ENCODE results near the gene C7orf25.

DNA sequence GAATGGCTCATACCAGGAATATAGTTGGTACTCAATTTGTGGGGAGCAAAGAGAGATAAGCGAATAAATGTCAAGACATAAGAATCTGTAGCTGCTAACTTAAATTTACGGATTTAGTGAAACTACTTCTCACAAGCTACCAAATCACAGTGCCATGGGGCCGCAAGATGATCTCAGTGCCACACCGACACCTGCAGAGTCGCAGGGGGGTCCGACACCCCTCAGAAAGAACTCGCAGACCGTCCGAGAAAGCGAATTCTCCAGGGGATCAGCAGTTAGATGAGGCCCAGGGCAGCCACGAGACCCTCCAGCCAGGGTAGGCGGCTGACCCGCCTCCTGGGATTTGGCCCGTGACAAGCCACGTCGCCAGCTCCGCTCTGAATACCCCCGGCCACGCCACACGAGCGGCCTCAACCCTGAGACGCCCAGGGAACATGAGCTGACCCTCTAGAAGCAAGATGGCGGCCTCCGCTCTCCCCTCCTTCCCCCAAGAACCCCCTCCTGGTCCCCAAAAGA lies 554 bp upstream of the RALA start:
- PRO-cap: no peak

- PRO-cap: no peak
These were observed 1.1 kb downstream of the RALA start for GRCh38 chr7:39624435-39624911.

DNA sequence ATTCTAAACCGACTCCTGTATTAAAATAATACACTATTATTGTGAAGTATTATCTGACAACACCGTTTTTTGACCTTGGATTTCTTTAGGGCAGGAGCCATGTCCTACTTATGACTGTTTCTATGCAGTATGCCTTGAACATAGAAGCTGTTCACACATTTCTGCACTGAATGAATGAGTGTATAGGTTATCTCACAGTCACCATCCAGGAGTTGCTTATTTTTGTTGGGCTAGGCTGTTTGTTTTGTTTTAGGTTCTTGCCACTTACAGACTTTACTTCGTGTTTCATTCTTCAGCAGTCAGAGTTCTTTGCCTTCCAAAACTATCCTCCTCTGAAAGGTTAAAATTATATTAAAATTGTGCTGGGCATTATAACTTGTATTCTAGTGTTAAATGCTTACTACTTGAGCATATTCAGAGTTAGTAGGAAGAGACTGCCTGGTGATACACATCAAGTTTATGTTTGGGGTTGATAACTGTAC lies 1.6 kb downstream of the RALA start:
- PRO-cap: no peak

GRCh38 chr7:39663710-39664897 lies 40.7 kb downstream of the RALA start:
- PRO-cap: no peak

DNA sequence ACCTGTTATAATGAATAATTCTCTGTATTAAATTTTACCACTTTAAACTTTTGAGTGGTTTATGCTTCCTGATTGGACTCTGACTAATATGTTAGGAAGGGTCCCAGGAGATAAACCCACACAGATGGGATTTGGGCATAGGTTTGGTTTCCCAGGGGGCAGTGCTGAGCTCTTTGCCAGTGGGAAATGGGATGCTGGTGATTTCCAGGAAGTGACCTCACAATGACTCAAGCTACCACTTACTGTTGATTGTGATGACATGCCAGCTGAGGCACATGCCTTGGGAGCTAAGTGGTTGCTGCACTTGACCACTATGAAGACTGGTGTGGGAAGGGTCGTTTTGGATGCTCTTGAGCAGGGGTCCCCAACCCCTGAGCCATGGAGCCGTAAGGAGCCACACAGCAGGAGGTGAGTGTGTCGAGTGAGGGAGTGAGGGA lies 159.1 kb upstream of the CDK13 start:
- PRO-cap: no peak

DNA sequence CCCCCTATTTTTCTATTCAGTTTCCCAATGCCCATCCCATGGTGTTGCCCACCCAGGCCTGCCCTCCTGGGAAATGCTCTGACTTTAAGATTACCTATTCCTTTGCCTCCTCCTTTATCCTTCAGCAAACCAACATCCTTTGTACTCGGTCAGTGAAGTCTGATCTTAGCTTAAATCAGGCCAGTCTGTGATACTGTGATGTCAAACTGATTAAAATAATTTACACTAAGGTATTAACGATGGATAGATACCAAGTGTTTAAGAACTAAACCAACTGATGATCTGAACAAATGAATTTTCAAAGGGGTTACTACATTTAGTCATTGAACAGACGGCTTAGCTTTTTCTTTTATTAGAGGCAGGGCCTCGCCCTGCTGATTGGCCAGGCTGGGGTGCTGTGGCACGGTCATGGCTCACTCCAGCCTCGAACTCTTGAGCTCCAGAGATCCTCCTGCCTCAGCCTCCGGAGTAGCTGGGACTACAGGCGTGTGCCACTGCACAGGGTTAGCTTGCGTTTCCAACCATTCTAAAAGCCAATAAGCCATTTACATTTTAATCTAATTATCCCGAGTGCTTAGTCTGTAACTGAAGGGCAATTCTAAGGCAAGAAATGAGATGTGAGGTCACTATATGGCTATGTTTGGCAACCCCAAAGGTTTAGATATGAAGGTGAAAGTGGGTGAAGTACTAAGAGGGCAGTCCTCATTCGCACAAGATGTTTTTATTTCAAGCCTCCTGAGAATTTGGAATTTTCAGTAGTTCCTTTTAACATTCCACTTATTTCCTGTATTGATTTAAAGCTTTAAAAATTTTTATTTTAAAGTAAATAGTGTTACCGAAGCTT lies 1.7 kb upstream of the CDK13 start:
- PRO-cap: no peak

- PRO-cap: no peak
These were observed 4.8 kb downstream of the CDK13 start for GRCh38 chr7:39954749-39955423.

DNA sequence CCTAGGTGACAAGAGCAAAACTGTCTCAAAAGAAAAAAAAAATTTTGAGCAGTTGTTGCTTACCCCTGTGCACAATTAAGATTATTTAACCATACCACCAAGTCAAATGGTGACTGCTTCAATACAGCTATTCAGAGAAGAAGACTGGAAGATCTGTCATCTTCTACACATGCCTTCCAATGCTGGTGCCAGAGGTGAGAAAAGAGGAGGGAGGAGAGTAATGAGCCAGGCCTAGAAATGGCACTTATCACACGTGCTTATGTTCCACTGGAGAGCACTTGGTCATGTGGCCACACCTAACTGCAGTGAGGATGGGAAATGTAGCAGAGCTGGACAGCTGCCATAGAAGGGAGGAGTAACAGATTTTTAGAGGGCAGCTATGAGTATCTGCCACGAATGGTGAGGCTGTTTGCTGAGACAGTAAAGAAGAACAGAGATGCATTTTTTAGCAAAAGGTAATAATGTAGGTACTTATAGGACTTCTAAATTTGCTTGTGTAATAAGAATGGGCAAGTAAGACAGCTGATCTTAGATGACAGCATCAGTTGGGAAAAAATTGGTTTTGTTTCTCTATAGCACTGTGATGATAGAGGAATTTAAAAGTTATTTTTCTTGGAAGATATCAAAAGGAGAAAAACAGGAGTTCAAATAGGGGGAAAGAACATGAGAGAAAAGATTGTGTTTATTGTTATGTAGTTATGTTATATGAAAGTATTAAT lies 77.0 kb downstream of the MPLKIP start:
- PRO-cap: no peak

- PRO-cap: no peak
These were observed 46.5 kb downstream of the MPLKIP start for GRCh38 chr7:40087963-40088312.

DNA sequence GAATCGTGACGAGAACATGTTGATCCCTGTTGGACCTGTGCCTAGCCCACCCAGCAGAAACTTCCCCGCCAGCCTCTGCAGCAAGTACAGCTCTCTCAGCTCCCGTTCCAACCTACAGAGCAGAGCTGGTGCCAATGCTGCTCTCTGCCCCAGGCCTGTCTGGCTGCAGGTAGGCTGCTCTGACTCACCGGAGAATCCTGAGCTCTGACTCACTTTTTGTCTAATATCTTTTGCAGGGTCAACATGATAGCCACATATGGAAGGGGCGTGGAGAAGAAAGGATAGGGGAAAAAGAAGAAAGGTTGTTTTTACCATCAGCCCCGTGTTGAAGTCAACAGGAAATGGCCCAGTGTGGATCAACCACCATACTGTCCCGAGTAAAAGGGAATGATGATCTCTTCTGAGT lies 595.3 kb downstream of the INHBA start:
- PRO-cap: no peak

DNA sequence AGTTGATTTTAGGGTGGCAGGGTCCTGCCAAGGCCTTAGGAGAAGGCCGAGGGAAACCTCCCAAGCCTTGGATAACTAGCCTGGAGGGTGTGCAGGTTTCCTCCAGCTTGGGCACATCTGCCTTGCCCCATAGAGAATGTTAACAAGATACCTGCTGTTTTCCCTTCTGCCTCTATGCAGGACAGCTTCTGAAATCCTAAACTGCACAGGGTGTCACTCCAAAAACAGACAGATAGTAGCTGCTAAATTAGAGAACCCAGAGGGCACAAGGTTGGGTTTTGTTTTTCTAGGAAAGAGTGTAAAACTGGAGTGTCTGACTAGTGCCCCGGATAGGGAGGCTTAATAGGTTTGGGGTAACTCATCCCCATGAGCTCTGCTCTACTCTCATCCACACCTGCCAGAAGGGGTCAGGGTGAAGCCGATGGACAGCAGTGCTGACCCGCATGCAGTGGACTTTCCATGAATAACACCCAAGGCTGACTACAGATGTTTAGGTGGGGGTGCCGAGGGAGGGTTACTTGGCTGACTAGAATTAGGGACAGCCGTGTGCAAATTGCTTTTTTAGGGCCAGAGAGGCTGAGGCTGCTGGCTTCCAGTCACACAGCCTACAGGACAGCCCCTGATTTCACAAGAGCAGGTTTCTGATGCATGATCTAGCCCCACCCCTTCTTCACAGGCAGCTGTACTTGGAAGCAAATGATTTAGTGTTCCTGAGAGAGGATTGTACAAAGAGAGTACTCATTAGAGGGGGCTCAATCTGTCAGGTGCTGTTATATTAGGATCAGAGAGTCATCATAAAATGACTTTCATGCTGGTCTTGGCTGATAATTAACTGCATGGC lies 9.8 kb downstream of the INHBA start:
- PRO-cap: no peak

DNA sequence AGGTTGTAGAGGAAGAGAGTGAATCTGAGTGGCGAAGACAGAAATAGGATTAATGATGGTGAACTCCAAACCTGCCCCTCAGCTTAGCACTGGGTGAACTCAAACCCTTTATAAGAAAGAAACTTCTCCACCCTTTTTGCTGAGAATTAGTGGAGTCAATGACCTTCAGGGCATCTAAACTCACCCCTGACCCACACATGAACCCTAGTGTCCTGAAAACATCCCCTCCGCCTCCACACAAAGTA lies 1.4 kb upstream of the INHBA start:
- PRO-cap: no peak

- PRO-cap: no peak
These were observed 213.7 kb upstream of the INHBA start for GRCh38 chr7:41916316-41917183.

GRCh38 chr7:42238372-42239004 lies 1.5 kb upstream of the GLI3 start:
- PRO-cap: bidirectional peak, plus-strand start at chr7:42238486, minus-strand start at chr7:42238293

DNA sequence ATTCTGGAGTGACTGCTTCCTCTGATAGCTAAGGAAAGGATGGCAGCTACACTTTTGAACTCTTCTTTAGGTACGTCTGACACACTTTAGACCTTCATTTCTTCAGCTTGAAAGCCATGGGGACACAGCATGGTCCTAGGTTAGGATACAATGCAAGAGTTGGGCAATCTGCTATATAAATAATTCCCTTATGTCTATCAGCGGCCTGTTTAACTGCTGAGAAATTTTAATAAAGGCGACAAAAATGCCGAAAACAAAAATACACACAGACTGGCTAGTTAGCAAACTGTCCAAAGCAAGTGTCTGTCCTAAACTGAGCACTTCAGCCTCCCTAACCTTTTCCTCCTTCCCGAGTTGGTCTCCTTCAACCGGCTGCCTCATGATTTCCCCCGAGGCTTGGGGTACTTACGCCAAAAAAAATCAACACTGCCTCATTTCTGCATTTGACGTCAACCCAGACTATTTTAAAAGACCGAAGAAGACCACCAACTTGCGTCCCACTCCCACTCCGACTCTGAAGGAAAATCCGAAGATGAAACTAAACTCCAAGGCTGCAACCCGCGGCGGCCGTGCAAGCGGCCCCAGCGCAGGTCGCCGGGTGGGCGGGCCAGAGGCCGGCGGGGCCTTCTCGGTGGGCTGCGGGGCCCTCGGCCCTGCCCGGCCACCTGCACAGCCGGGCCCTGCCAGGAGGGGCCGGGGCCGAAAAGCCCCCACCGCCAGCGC lies 650 bp downstream of the C7orf25 start:
- PRO-cap: no peak

GRCh38 chr7:42911782-42912777 lies at the start of gene C7orf25:
TSS of gene C7orf25 (minus strand) at chr7:42912070.
- PRO-cap: unidirectional peak, minus-strand start at chr7:42911915

GRCh38 chr7:42913409-42914025 lies 1.6 kb upstream of the C7orf25 start:
- PRO-cap: no peak

- PRO-cap: no peak
These were observed 65.3 kb downstream of the STK17A start for GRCh38 chr7:43648213-43648641.

DNA sequence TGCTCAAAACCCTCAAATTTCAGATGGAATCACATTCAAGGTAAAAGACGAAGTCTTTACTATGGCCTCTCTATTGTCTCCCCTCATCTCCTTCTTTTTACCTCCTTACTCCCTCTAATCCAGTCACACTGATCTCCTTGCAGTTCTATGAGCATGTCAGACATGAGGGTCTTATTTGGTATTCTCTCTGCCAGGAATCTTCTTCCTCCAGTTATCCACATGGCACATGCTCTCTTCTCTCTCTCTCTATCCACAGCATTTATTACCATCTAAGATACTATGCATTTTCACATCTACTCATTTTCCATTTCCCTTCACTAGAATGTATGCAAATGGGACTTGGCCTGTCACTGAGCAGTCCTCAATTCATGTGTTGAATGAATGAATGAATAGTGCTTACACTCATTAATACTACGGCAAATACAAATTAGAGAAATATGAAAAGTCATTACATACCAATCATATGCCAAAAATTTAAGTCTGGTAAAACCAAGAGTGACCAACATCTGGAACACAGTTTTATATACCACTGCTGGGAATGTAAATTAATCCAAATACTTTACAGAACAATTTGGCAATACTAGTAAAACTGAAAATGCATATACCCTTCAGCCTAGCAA lies 34.0 kb downstream of the COA1 start:
- PRO-cap: no peak

DNA sequence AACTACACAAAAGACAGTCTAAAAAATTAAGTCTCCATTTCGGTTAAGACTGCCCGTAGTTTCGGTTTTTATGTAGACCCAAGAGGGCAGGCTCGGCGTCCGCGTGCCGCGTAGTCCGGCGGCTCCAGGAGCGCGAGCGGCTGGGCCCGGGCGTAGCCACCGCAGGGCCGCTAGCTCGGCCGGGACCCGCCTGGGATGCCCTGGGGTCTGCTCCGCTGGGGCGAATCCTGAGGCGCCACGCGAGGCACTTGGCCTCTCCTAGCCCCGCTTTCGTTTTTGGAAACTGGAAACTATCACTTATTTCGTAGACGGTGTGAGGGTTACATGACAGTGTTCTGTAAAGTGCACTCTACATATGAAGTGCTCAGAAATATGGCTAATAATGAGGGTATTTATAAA lies 488 bp downstream of the BLVRA start:
- PRO-cap: no peak

Measured in mesothelial cell of epicardium (in vitro differentiated cells).